Brain (tissue), 1 donor: ENCODE measurements around a stretch of chr3.

DNA sequence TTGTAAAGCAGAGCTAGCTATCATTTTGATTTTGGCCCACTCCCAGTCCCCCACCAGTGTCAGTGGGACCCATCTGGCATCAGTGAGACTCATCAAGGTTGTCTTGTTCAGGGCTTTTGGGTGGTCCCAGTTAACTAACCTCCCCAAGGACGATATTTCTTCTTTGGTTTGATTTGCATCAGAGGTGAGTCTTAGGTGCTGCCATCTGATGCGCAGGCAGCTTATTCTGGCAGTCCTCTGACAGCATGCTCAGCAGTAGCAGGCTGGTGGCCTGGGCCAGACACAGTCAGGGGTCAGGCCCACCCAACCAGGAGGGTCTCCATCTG lies 312.0 kb downstream of the CACNA2D3 start:
- RRBS: no CpG with 5 or more reads among the region's 2 CpGs

DNA sequence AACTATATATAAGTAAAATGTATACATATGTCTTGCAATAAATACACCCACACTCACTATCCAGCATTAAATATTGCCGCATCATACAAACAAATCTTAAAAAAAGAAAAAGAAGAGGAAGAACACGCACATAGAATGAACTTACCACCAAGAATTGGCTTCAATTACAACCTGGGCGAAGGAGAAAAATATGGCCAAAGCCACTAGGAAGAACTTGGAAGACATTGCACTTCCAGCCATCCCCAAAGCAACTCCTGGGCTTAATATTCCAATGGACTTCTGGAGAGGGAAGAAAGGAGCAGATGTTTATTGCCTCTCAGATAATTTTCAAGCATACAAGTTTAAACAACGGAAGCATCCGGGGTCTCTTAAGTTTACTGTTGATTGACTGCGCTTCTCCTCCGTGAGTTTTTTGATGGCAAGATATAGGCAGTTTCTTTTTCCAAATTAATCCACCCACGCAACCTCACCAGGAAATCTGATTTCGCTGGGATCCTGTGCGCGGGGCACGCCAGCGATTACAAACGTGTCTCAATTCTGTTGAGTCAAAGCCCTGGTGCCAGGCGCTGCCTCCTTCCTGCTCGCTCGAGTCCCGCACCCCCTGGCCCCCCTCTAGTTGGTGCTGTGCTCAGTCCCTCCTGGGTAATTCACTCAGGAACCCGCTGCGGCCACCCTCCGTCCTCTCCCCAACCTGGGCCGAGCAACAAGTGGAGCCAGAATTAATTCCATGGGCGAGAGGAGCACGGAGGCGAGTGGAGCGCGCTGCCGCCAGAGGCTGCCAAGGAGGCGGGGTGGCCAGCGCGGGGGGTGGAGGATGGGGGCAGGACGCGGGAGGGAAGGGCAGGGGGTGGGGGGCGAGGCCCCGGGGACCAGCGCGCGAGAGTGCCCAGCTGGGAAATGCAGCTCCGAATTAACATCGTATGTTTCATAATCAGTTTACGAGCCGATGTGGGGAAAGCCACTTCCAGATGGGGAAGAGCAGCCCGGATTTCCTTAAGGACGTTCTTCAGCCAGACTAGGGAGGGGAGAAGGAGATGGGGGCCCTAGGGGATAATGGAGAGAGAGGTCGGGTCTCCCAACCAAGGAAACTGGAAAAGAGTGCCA lies 6.1 kb downstream of the WNT5A start:
- RRBS: no CpG with 5 or more reads among the region's 45 CpGs

- RRBS: 83% methylated on average over 4 of the region's 29 CpGs
Measured at GRCh38 chr3:55483431-55484078, 3.6 kb downstream of the WNT5A start.

GRCh38 chr3:55663965-55664854 lies 177.1 kb upstream of the WNT5A start:
- RRBS: no CpG with 5 or more reads among the region's 18 CpGs

DNA sequence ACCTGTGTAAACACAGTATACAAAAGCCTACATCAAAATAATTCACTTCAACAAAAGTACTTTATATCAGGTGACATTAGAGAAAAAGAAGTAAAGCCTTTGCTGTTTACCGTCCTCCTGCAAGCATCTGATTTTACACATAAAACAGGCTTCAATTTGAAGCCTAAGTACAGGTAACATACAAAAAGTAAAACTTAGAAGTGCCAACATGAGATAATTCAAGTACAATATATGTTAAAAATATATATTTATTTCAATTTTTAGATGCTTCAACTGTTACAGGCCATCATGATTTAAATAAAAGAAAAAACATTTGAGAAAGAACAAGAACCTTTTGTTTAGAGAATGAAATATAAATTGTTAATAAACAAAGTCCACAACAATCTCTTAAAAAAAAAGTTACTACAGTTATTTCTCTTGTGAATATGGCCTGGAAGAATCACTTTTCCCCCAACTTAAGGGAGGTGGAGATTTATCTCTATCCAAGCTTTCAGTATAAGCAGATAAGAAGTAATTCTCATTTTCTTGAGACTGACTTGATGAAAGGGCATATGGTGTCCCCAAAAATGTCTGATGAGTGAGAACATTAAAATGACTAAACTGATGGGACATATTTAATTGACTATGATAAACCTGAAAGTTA lies 60.3 kb downstream of the TASOR start:
- RRBS: no CpG with 5 or more reads among the region's 1 CpG

- RRBS: no CpG with 5 or more reads among the region's 3 CpGs
Measured at GRCh38 chr3:56727745-56728468, 44.8 kb upstream of the TASOR start.

GRCh38 chr3:56787265-56787625 lies 14.5 kb downstream of the ARHGEF3 start:
- RRBS: no CpG with 5 or more reads among the region's 6 CpGs

DNA sequence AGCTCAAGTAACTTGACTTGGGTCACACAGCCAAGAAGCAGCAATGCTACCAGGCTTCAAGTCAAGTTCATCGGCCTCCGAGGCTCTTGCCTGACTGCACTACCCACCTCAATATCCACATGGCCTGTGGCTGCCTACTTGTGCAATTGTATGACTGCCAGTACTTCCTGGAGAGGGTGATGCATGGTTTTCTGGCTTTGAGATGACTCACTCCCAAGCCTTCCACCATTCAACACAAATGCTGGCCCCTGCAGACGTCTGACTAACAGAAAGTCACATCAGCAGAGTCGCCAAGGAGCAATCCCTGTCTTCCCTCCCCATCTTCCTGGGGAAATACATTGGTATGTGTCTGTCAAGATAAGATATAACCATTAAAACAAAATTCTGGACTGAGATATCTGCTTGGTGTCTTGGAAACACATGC lies 79.7 kb upstream of the SPATA12 start:
- RRBS: no CpG with 5 or more reads among the region's 4 CpGs

DNA sequence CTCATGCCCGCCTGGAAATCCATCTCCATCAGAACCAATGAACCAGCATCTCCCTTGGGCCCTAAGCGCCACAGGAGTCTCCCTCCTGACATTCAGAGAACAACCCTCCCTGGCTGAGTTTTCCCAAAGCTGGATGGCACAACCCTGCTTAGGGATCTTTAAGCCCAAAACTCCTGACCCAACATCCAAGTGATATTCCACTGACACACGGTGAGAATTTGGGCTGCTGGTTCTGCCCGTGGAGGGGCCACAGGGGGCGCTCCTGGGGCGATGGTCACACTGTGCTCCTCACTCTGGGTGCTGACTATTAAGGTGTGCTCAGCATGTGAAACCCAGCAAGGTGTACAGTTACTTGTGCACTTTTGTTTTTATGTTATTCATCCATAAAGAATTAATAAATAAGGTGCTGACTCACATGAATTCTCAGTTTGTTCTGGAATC lies 53.7 kb upstream of the SPATA12 start:
- RRBS: no CpG with 5 or more reads among the region's 6 CpGs

GRCh38 chr3:57061886-57062698 lies 1.6 kb downstream of the SPATA12 start:
- RRBS: no CpG with 5 or more reads among the region's 12 CpGs

- RRBS: 4% methylated on average over 3 of the region's 45 CpGs
Measured at GRCh38 chr3:57556984-57557916, 1.2 kb downstream of the PDE12 start.

- RRBS: no CpG with 5 or more reads among the region's 5 CpGs
Measured at GRCh38 chr3:57630128-57630874, 33.2 kb upstream of the ARF4 start.

DNA sequence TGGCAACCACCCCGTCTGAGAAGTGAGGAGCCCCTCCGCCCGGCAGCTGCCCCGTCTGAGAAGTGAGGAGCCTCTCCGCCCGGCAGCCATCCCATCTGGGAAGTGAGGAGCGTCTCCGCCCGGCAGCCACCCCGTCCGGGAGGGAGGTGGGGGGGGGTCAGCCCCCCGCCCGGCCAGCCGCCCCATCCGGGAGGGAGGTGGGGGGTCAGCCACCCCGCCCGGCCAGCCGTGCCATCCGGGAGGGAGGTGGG lies 8.8 kb upstream of the SLMAP start:
- RRBS: no CpG with 5 or more reads among the region's 19 CpGs

DNA sequence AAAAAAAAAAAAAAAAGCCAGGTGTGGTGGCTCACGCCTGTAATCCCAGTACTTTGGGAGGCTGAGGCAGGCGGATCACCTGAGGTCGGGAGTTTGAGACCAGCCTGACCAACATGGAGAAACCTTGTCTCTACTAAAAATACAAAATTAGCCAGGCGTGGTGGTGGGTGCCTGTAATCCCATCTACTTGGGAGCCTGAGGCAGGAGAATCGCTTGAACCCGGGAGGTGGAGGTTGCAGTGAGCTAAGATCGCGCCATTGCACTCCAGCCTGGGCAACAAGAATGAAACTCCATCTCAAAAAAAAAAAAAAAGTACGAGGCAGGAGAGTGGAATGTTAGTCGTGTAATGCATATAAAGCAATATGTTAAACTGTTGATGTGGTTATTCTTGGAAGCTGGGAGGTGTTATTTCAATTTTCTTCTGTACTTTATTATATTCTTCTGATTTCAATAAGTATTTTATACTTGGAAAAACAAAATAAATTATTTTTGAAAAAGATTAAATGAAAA lies 41.1 kb downstream of the SLMAP start:
- RRBS: no CpG with 5 or more reads among the region's 10 CpGs

GRCh38 chr3:57983169-57983595 lies 25.0 kb upstream of the FLNB start:
- RRBS: no CpG with 5 or more reads among the region's 7 CpGs

- RRBS: 7% methylated on average over 7 of the region's 39 CpGs
Measured at GRCh38 chr3:58008932-58009859, 974 bp downstream of the FLNB start.

DNA sequence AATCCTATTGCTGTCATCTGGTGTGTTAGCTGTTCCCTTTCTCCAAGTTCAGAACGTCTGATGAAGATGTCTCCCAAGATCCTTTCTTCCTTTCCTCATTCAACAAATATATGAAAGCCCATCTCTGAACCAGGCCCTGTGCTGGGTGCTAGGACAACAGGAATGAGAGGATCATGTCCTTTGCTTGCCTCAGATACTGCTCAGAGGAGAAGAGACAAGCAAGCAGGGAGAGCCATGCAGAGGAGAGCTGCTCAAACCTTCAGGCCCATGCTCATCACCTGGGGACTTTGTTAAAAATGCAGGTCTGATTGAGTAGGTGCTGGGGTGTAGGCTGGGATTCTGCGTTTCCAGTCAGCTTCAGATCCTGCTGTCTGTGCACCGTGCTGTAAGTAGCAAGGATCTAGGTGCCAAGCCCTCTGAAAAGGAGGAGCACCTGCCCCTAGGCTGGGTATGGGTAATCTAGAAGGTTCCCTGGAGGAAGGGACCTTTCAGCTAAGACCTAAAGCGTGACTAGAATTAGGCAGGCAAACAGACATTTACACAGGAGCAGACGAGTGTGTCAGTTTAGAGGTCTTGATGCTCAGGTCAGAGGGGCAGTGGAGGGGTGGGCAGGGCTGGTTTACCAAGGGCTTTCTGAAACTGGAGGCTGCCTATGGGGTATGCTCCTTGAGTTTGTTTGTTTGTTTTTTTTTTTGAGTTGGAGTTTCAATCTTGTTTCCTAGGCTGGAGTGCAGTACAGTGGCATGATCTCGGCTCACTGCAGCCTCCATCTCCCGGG lies 7.3 kb downstream of the FLNB start:
- RRBS: no CpG with 5 or more reads among the region's 7 CpGs

GRCh38 chr3:58048915-58049922 lies 41.0 kb downstream of the FLNB start:
- RRBS: no CpG with 5 or more reads among the region's 12 CpGs

GRCh38 chr3:58052290-58052873 lies 44.2 kb downstream of the FLNB start:
- RRBS: no CpG with 5 or more reads among the region's 7 CpGs